Zone of skin (tissue), 1 donor: ENCODE measurements around a stretch of chr9.

- RRBS: no CpG with 5 or more reads among the region's 6 CpGs
These were observed 1.3 kb downstream of the DNAJA1 start for GRCh38 chr9:33026446-33026742.

DNA sequence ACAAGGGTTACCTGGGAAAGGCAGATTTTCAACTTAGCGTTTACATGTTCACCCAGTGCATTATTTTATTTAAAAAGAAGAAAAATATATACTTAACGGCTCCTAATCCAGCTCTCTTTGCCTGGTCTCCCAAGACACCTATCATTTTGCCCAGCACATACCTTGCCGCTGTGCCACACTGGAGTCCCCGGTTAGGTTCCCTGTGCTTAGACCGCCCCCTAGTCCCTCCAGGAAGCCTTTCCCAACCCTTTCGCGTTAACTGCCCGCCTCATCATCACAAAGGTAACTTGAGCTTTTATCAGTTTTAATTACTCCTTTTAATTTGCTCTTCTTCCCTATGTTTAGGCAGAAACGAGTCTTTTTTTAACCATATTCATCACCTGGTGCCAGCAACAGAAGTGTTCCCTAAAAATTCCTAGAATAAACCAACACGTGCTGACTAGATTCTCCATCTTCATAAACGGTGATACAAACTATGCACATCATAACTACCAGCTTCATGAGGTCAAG lies 19.7 kb downstream of the DNAJA1 start:
- RRBS: no CpG with 5 or more reads among the region's 11 CpGs

- RRBS: no CpG with 5 or more reads among the region's 5 CpGs
These were observed 4.9 kb downstream of the SMU1 start for GRCh38 chr9:33071587-33071968.

DNA sequence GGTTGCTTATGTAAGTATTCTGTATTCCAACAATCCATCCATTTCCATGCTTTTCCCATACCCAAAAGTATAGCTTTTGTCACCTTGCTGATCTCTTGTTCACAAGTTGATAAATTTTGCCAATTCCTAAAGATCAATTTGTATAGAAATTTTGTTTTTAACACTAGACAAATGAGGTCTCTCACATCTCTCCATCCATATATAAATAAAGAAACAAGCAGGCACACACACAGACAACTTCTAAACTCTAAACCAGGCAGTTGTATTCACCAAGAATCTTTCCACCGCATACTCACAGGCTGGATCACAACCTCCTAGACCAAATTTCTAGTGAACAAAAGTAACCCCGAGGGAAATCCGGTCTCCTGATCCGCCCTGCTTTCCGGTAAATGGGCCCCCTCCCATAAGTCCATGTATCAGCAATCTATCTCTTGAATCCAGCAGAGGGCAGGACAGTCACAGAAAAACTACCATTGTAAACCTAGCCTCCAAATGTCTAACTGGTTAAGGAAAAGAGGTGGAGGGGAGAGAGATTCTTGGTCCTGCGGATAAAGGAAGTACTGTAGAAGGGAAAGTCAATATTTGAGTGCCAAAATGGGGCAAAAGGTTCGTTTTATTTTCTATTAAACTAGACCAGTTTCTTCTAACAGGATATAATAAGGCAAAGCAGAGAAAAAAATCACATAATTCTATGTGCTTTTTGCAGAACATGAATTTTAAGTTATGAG lies 4.7 kb upstream of the SMU1 start:
- RRBS: no CpG with 5 or more reads among the region's 7 CpGs

DNA sequence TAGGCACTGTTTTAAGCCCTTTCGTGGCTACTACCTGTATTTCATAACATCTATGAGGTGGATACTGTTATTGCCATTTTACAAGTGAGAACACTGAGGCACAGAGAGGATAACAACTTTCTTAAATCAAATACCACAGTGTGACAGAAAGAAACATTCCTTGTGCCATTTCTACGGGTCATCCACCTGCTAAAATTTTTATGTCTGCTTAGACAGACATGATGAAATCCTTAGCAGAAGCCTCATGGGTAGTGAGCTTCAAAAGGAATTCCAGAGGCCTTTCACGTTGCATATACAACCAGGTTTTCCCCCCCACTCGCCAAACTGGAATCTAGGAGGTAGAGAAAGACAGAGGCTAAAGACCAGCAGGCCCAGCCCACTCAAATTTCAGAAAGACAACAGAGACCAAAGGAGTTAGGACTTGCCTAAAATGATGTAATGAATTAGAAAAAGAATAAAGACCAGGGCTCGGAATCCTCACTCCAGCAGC lies 9.3 kb downstream of the B4GALT1 start:
- RRBS: no CpG with 5 or more reads among the region's 5 CpGs

GRCh38 chr9:33165209-33166193 lies 1.6 kb downstream of the B4GALT1 start:
- RRBS: no CpG with 5 or more reads among the region's 11 CpGs

GRCh38 chr9:33187306-33188113 lies 20.4 kb upstream of the B4GALT1 start:
- RRBS: no CpG with 5 or more reads among the region's 9 CpGs

DNA sequence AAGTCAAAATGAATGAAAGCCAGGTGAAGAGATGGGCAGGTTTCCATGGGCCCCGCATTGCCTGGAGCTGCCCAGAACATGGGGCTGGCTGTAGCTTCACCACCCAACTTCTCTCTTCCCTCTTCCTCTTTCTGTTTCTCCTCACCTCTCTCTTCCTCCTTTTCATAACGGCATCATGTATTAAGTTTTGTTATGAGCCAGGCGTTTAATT lies 13.1 kb upstream of the SPINK4 start:
- RRBS: no CpG with 5 or more reads among the region's 3 CpGs

DNA sequence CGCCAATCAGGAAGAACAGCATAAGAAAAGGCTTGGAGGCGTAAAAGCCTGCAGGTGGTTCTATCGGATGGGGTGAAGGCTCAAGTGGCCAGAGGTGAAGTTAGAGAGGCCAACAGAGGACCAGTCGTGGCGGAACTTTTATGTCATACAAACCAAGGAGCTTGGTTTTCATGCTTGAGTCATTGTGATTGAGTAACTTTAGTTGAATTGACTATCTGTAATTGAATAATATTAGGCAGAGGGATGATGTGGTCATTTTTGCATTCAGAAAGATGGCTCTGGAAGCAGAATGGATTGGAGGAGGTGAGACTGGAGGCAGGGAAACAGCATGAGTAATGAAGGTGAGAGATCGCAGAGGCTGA lies 7.2 kb upstream of the SPINK4 start:
- RRBS: no CpG with 5 or more reads among the region's 6 CpGs

DNA sequence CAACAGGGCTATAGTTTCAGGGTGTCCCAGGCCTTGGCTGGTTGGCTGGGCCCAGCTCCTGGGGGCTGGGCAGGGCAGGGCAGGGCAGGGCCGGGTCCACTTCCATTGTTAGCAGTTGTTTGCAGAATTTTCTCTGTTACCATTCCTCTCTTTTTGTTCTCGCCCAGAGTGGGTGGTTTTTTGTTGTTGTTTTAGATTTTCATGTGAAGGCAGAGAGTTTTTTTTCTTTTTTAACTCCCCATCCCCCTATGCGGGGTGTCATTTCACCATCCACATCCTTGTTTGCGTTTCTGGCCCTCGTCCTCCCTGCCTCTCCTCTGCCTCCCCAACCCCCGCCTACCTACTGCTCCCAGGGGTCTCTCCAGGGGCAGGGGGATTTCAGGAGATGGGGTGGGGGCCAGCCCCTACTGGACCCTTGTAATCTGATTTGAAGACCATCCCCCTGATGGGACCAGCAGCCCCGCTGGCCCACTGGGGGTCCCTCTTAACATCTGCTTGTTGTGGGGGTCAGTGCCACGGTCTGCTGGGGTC lies 1.8 kb upstream of the NFX1 start:
- RRBS: 20% methylated on average over 1 of the region's 8 CpGs

DNA sequence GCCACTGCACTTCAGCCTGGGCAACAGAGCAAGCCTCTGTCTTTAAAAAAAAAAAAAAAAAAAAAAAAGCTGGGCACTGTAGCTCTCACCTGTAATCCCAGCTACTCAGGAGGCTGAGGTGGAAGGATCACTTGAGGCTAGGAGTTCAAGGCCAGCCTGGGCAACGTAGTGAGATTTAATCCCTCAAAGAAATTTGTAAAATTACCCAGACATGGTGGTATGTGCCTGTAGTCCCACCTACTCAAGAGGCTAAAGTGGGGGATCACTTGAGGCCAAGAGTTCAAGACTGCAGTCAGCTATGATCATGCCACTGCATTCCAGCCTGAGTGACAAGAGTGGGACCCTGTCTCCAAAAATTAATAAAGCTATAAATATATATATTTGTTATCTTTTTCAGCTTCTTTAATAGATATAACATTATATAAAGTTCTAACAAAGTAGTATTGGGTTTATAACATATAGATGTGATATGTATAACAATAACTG lies 36.1 kb downstream of the NFX1 start:
- RRBS: no CpG with 5 or more reads among the region's 1 CpG

GRCh38 chr9:33391052-33391986 lies 11.0 kb downstream of the AQP7 start:
- RRBS: no CpG with 5 or more reads among the region's 13 CpGs

DNA sequence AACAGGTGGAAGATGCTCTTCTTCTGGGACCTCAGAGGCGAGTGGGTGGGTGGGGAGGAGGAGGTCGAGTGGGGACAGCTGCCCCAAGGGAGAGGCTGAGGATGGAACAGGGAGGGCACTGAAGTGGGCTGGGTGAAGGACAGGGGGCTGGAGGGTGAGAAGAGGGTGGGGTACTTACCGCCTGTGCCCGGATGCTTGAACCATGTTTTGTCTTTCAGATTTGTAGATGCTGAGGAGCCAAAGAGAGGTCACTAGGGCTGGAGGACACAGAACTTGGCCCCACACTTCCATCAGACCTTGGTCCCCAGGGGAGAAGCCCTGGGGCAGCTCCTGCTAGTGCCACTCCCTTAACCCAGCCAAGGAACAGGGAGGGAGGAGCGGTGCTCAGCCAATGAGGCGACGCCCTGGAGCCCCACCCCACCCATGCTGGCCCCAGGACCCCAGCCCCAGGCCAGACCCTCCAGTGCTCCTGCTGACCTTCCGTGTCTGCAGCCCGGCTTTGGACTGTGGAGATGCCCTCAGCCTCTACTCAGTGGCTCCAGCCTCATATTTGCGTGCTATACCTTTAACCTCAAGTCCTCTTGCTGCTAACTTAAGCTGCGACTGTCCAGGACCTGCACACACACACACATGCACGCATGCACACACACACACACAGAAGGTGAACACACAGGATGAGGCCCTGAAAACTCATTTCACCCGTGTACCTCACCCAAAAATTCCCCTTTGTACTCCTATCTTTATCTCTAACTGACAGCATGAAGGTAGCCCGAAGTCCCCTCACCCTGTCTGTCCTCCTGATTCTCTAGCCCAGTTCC lies 1.1 kb downstream of the AQP7 start:
- RRBS: no CpG with 5 or more reads among the region's 14 CpGs

DNA sequence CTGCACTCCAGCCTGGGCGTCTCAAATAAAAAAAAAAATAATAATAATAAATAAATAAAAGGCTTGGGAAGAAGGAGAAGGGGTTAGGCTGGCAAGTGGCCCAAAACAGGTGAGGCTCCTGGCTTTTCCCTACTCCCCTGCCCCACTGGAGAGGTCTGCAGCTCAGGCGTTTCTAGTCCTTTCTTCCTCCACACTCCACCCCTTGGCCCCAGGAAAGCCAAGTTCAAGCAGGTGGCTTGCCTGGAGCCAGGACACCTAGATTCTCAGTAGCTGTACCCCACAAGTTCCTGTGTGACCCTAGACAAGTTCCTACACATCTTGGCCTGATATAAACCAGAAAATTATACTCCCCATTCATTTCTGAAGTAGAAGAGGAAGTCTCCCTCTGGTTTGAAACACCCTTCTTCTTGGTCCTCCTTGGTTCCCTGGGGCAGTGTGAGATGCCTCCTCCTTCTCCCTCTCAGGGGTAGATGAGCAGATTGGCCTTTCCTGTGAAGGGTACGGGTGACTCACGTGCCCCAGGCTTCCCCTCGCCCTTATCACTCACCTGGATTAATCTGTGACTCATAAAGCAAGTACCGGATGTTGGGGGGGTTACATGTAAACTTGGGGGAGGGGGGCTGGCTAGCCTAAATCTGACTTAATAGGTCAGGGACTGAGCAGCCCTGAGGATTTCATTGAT lies 10.9 kb upstream of the AQP3 start:
- RRBS: no CpG with 5 or more reads among the region's 6 CpGs

GRCh38 chr9:33750200-33750987 lies 45.0 kb upstream of the PRSS3 start:
- RRBS: 39% methylated on average over 6 of the region's 47 CpGs

DNA sequence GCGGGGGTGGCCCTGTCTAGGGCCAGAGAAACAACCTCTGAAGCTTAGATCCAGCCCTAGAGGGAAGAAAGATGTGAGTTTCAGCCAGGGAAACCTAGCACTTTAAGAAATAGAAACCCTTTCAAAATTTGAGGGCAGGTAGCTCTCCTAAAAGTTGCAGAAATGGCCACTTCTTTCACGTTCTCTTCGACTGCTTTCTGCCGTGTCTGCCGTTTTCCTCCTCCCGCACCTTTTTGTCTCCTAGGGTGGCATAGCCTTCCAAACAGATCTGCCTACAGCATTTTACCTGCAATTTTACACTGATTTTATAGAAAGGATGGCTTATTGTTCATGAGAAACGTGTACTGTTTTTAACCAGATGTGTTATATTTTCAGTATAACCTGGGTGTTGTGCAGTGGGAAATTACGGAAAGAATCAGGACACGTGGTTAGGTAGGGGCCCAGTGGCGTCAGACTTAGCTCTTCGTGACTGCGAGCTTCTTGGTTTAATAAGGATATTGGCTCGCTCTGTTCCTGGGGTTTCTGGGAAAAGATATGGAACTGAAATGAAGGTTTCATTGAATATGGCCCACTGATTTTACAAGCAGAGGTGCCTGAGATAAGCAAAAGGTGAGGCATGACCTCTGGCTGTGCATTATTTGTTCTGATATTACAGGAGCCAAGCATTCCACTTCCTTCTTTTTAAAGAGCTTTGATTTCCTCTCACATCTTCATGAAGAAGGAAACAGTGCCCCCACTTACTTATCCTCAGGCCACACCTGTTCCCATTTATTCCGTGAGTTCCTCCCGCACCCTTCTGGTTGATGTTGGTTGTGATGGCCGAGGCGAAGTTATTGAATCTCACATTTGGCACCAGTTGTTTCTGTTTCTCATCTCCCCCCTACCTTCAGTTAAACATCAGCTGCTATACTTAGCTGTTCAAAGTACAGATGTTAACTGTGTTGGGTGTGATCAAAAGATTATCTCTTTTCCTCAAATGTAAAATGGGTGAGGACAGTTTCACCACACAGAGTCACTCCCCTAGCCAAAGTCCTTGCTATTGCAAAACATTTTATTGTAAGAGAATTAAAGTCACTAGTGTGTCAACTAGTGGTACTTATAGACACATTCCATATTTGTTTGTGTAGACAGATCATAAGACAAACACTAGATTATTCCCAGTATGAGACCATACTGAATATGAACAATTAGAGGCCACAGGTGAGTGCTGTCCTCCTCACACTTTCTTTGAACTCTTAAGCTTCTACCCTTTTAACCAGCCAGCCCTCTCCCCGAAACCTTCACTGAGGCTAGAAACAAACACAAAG lies 43.5 kb upstream of the PRSS3 start:
- RRBS: no CpG with 5 or more reads among the region's 18 CpGs

DNA sequence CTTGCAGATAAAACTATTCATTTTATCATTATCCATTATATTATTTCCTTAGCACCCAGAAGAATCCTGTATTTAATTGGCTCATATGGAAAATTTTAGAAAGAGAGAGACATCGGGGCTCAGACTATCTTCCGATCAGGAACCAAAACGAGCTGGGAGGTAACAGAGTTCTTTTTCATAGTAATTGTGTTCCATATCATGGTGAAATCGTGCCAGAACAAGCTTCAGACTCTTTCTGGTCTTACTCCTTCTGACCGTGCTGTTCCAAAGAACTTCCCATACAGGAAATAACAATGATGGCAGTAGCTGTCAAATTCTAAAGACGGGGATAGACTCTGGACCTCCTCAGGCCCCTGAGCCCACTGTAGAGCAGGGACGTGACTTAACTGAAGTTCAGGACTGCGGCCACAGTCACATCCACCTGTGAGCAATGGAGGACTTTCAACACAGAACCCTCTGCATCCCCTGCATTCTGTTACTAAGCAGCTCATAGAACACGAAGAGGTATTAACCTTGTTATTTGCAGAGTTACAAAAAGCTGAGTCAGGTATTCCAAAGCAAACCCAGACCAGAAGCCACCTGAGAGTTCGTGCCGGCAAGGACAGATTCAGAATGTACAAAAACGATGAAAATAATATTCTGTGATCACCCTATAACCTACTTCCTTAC lies 33.2 kb upstream of the PRSS3 start:
- RRBS: no CpG with 5 or more reads among the region's 12 CpGs

GRCh38 chr9:33819992-33820373 lies 3.0 kb downstream of the UBE2R2 start:
- RRBS: no CpG with 5 or more reads among the region's 2 CpGs

- RRBS: no CpG with 5 or more reads among the region's 9 CpGs
These were observed 102.4 kb downstream of the UBE2R2 start for GRCh38 chr9:33918929-33920158.

DNA sequence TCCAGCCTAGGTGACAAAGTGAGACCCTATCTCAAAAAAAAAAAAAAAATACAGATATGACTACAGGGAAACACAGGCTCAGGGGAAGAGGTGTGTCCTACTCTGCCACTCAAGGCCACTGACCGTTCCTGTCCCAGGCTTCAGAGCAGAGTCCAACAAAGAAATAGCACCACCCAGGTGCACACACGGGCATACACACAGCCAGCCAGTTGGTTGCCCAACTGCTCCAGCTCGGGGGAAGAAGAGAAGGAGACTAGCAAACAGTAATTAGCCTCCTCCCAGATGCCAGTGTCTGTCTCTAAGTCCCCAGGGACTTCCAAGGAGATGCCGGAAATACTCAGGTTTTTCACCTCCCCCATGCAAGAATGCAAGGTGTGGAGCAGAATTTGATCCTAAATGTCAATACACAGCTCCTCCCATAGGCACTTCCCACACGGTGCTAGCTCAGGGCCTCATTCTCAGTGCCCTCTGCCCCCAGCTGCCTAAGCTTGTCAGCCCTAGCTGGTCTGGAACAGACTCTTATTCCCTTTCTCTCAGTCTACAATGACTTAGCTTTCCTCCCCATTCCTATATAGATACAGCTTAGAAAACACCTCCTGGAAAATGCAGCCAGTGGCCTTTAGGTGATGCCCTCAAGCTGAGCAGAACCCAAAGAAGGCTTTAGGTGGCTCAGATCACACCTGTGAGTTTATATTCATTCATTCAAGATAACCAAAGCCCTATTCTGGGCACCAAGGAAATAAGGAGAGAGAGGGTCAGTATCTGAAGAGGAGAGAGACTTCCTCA lies 1.6 kb downstream of the MYORG start:
- RRBS: no CpG with 5 or more reads among the region's 5 CpGs